Urinary bladder (tissue), 3 donors: ENCODE data around the genes TBX15, NOTCH2, SRGAP2C, FAM72C and NBPF20.

DNA sequence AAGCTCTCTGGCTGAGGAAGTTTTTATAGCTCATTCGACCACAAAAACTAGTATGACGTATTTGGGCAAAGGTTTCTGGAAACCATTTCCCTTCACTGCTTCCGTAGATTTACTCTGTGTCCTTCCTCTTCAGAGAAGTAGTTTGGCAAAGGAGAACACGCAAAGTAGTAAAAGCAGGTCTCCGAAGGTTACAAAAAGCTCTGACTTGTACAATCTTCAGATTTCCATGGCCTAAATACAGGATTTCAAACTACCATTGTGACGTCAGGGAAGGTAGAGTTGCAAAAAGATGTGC lies 145.2 kb downstream of the TBX15 start:
- PRO-cap = no peak
- RAMPAGE, long total RNA = no peak

- PRO-cap = no peak
- RAMPAGE, long total RNA = start-site peak on the minus strand at chr1:118987864-118987988, 18 and 29 reads in 2 replicates
These were observed at the start of gene TBX15 for GRCh38 chr1:118987337-118988523. TSS of gene TBX15 (minus strand) at chr1:118988343.

GRCh38 chr1:119177395-119177877 lies 37.0 kb upstream of the WARS2 start:
- PRO-cap = no peak
- RAMPAGE, long total RNA = no peak

GRCh38 chr1:119829199-119829611 lies 17.9 kb upstream of the REG4 start:
- PRO-cap = no peak
- RAMPAGE, long total RNA = no peak

DNA sequence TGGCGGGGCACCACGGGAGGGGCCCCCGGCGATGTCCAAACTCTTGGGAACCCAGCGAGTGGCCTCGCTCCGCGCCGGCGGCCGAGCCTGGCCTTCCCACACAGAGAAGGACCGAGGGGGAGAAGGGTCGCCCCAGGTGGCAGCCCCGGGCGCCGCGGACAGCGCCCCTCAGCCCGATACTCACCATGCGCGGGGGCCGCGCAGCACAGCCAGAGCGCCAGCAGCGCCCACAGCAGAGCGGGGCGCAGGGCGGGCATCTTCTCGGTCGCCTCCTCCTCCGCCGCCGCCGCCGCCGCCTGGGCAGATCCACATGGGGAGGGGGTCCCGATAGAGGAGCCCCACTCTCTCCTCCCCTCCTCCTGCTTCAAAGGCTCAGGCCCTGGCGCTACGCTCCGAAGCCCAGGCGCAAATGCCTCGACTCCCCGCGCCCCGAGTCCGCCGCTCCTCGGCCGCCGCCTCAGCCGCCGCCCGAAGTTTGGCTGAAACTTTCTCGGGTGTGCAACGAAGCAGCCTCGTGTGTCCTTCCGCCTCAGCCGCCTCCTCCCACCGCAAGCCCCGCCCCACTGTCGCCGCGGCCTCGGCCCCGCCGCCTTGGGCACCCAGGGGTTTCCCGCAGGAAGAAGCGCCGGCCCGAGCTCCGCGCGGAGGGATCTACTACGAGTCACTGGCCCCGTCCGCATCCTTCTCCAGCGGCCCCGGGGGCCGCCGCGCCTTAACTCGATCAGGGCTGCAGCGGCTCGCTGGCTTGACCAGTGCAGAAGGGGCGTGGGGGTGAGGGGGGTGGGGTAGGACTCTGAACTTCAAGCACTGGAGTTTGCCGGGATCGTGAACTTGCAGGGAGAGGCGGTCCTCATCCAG lies at the start of gene NOTCH2:
Gene NOTCH2 (minus strand): TSS at position 513 of the 858 bp plus-strand sequence.
- PRO-cap = unidirectional peak, minus-strand start at position 514 of the sequence
- RAMPAGE, long total RNA = no peak

DNA sequence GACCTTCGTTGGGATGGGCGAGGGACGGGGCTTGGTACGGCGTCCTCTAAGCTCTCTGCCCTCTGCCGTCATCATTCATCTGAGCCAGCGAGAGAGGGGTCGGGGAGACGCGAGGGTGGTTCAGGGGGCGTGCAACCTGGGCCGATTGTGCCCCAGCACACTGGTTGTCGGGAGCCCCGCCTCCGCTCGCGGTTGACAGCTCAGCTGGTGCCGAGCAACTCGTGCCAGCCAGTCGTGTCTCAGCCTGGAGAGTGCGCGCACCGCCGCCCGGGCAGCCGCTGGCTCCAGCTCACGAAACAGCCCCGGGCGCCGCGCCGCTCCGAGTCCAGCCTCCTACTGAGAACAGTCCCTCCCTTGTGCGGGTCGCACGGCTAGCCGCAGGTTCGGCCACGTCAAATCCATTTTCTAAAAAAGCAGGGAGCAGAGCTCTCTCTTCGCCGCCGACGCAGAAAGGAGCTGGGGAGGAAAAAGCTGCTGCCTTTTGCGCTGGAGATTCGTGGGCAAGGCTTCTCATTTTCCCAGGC lies 56.5 kb upstream of the SEC22B start:
- PRO-cap = no peak
- RAMPAGE, long total RNA = no peak

- PRO-cap = no peak
- RAMPAGE, long total RNA = no peak
These were observed 39.1 kb upstream of the PPIAL4A start for GRCh38 chr1:120850182-120851060.

- PRO-cap = no peak
- RAMPAGE, long total RNA = no peak
These were observed 24.6 kb downstream of the PPIAL4A start for GRCh38 chr1:120914036-120914673.

- PRO-cap = no peak
- RAMPAGE, long total RNA = no peak
These were observed 132.2 kb downstream of the FAM72B start for GRCh38 chr1:121051921-121052376.

DNA sequence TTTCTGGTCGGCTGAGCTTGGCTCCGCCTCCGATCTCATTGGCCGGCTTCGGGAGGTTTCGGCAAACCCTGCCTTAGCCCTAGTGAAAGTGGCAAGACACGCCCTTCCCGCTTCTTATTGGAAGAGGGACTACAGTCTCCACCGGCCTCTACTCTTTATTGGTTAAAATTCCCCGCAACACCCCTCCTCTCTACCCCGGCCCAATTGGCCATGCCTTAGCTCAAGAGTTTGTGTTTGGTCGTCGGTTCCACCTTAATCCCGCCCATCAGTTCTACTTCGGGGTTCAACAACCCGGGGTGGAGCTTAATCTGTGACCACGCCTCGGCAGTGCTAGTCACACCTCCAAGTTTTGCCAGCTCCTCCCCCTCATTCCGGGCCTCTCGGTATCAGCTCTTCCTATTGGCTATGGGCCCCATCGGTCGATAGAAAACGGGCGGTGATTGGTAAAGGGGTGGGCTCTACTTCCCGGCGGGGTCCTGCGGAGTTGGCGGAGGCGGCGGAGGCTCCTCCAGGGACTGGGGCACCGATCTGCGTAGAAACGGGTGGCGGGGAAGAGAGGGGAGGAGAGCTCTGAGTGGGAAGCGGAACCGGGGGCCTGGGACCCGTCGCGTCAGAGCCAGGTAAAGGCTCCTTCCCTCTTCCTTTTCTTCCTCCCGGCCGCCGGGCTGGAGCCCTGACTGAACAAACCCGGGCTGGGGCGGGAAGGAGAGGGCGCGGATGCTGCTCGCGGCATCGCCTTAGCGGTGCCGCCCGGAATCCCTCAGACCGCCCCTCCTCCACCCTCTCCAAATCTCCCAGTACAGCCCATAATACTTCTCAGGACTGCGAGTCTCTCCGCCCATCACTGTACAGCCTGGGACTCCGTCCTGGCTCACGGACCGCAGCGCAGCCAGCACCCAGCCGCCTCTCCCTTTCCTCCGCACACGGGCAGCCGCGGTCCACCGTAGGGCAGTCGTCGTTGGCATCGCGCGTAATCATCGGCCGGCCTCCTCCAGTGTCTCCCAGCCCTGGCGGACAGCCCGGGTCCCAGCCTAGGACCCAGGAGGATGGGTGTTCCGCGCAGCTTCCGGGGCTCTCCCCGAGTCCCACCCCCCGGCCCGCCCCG lies at the start of gene SRGAP2C:
Gene SRGAP2C (plus strand): TSS at position 471 of the 1,105 bp plus-strand sequence.
- PRO-cap = unidirectional peak, plus-strand start at position 474 of the sequence
- RAMPAGE, long total RNA = no peak

- PRO-cap = no peak
- RAMPAGE, long total RNA = no peak
These were observed 3782.9 kb downstream of the SRGAP2C start for GRCh38 chr1:124967604-124968119.

DNA sequence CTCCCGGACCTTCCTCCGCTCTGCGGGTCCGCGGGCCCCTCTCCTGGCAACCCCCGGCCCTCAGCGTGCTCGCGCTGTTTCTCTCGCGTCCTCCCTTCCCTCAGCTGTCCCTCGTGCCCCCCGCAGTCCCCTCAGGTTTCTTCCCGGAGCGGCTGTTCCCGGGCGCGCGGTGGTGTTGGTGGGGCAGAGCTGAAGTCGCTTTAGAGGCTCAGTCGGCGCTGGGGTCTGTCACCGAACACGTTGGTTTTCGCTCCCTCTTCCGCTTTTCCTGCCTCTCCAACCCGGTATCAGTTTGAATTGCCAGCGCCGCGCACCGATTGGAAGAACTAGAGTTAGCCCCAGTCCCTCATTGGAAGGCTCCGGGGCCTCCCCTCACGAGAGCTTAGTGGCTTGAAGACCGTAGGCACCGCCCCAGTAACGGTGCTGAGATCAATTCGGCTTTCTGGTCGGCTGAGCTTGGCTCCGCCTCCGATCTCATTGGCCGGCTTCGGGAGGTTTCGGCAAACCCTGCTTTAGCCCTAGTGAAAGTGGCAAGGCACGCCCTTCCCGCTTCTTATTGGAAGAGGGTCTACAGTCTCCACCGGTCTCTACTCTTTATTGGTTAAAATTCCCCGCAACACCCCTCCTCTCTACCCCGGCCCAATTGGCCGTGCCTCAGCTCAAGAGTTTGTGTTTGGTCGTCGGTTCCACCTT lies at the start of gene FAM72C:
Gene FAM72C (minus strand): TSS at position 270 of the 693 bp plus-strand sequence.
- PRO-cap = no peak
- RAMPAGE, long total RNA = no peak

- PRO-cap = unidirectional peak, minus-strand start at chr1:145216153
- RAMPAGE, long total RNA = no peak
These were observed 26.2 kb downstream of the PPIAL4D start for GRCh38 chr1:145215711-145216251.

DNA sequence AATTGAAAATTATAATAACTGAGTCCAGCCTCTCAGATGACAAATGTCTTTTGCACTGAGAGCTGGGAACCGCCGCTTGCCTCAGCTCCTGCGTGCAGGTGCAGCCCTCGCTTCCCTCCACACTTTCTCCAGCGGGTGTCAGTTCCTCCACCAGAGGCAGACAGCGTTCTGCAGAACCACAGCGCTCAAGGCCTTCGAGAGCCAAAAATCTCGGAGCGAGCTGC lies 40.3 kb upstream of the PPIAL4D start:
- PRO-cap = no peak
- RAMPAGE, long total RNA = no peak

DNA sequence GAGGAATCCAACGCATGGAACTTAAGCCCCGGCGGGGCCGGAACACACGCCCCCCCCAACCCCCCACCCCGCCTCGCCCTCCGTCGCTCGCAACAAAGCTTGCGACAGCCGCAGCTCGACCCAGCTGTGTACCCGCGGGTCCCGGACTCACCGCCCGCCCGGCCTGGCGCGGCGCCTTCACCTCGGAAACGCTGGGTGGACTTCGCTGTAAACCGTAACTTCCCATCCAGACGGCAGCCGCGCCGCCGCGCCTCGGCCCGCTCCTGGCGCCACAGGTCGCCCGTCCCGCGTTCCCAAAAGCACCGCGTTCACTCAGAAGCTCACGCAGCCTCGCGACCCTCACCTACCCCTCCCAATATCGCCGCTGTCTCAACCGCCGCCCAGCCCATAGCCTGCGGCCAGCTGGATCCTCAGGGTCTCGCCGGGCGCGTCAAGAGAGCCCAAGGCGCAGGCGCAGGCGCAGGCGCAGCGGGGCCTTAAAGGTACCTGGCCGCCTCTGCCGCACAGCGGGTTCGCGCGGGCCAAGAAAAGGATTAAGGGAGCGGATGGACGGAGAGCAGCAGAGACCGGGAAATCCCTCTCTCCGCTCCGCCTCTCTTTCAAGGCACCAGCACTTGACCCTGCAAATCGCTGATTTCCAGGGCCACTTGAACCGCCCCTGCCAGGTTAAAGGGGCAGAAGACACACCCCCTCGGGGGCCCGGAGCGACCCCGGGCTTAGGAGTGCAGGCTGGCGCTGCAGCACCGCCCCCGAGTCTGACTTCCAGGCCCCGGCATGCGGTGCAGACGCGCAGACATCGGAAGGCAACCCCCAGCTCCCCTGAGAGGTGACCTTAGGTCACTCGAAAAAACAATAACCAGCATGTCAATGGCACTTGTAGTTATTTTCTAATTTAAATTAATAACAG lies at the start of gene NBPF20:
Gene NBPF20 (minus strand): TSS at position 432 of the 907 bp plus-strand sequence.
- PRO-cap = unidirectional peak, minus-strand start at position 432 of the sequence
- RAMPAGE, long total RNA = no peak

DNA sequence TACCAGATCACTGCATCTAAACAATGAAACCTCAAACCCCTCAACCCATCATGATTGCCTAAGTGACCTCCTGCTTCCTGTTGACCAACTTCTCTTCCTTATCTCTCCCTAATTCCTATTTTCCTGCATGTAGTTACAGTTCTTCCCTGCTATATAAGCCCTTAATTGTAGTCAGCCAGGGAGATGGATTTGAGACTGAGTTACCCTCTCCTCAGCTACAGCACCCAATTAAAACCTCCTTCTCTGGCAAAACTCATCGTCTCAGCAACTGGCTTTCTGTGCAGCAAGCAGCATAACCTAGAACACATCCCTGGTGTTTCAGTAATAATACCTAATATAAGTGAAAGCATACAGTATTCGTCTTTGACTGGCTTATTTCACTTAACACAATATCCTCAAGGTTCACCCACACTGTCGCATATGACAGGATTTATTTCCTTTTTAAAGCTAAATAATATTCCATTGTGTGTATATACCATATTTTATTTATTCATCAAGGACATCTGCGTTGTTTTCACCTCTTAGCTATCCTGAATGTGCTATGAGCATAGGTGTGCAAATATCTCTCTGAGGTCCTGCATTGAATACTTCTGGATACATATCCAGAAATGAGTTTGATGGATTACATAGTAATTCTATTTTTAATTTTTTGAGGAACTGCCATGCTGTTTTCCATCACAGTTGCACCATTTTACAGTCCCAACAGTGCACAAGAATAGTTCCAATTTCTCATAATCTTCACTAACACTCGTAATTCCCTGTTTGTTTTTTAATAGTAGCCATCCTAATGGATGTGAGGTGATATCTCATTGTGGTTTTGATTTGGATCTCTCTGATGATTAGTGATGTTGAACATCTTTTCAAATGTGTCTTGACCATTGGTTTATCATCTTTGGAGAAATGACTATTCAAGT lies 26.6 kb downstream of the RNF115 start:
- PRO-cap = no peak
- RAMPAGE, long total RNA = no peak

DNA sequence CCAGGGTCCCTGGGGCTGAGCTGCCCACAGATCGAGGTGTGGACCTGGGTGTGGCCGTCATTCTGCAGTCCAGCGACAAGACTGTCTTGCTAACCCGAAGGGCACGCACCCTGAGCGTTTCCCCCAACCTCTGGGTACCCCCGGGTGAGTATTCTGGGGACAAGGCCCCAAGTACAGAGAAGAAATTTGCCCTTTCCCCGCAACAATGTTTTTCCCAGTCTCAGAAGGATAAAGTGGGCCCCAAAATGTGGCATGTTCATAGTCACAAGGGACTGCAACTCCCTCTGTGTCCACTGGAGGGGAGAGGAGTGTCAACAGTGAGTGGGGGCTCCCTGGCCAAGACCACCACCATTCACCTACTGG lies 604 bp downstream of the NUDT17 start:
- PRO-cap = no peak
- RAMPAGE, long total RNA = no peak

GRCh38 chr1:145871865-145873278 lies 13.3 kb downstream of the ANKRD35 start:
- PRO-cap = unidirectional peak, minus-strand start at chr1:145872766
- RAMPAGE, long total RNA = no peak

GRCh38 chr1:145891711-145892769 lies 6.4 kb upstream of the ANKRD35 start:
- PRO-cap = unidirectional peak, plus-strand start at chr1:145892163; bidirectional peak, plus-strand start at chr1:145892298, minus-strand start at chr1:145892218
- RAMPAGE, long total RNA = no peak

- PRO-cap = no peak
- RAMPAGE, long total RNA = no peak
These were observed 1.8 kb upstream of the LIX1L start for GRCh38 chr1:145959519-145960034.